Measurements from ENCODE around the genes C1orf226 and UHMK1.

- PRO-cap, result no peak
- RAMPAGE, long total RNA, result no peak
These were observed 8.1 kb downstream of the FCGR2A start for GRCh38 chr1:161513030-161514159.

DNA sequence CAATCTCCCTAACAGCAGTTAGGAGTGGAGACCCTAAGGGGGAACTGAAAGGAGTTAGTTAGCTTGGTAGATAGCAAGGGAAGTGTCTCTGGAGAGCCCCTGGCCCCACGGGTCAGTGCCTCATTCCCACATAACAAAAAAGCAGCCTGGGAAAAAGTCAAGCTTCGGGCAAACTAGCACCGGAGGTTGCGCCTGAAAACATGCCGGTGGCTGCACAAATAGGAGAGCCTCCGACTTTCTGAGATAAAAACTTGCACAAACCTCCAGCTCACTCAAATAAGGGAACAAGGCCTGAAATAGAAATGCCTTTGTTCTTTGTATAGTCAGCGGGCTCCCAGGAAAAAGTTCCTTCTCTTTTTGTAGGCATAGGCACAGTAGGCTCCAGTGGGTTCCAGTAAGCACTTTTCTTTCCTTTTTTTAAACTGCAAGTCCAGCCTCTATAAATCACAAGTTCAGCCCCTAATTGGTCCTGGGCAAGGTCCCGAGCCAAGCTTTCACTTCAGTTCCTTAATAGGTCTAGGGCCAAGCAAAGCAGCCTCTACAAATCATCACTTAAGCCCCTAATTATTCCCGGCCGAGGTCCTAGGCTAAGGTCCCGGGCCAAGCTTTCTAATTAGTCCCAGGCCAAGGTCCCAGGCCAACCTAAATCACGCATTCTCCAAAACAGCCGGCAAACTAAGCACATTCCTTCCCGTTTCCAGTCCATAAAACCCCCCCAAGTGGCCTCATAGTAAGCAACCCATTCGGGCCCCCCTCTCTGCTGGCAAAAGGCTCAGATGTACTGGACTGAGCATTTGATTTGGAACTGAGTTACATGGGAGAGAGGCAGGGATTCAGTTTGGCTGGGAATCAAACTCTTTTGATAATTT, 8.5 kb downstream of the HSPA6 start:
- PRO-cap, result no peak
- RAMPAGE, long total RNA, result no peak

GRCh38 chr1:161821009-161821211, 54.8 kb downstream of the ATF6 start:
- PRO-cap, result no peak
- RAMPAGE, long total RNA, result no peak

DNA sequence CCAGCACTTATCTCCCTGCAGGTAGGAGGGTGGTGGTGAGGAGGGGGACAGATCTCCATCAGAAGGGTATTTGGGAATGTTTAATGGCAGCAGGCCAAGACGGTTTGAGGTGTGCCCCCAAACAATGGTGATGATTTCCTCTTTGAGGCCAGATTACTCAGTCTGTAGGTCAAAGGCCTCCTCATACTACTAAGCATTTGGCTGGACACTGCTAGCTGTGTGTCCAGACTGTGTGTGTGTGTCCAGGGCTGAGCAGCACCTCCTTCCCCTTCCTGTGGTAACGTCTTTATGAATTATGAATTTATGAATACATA, 19.1 kb downstream of the NOS1AP start:
- PRO-cap, result no peak
- RAMPAGE, long total RNA, result no peak

GRCh38 chr1:162168080-162168613, 98.7 kb downstream of the NOS1AP start:
- PRO-cap, result no peak
- RAMPAGE, long total RNA, result no peak

DNA sequence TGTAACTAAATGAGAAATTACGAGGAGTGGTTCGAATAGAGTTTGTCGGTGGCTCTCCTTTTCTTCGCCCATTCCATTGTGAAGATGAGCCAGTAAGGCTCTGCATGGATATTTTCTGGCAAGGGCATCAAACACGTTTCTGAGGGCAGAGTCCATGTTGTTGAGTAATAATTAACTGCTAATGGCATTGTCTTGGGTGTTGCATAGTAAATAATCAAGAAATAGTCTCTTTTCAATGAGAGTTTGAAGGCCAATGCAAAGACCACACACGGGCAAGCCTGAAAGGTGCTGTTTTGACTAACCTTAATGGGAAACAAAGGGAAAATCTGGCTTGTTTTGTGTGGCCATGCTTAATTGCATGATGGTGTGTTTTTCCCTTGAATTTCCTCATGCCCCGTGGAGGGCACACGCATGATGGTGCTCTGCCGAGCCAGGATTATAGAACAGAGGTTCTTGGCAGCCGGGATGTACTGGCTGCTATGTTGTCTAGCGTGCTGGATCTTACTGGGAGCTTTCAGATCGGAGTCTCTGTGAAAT, 127.5 kb downstream of the NOS1AP start:
- PRO-cap, result no peak
- RAMPAGE, long total RNA, result no peak

DNA sequence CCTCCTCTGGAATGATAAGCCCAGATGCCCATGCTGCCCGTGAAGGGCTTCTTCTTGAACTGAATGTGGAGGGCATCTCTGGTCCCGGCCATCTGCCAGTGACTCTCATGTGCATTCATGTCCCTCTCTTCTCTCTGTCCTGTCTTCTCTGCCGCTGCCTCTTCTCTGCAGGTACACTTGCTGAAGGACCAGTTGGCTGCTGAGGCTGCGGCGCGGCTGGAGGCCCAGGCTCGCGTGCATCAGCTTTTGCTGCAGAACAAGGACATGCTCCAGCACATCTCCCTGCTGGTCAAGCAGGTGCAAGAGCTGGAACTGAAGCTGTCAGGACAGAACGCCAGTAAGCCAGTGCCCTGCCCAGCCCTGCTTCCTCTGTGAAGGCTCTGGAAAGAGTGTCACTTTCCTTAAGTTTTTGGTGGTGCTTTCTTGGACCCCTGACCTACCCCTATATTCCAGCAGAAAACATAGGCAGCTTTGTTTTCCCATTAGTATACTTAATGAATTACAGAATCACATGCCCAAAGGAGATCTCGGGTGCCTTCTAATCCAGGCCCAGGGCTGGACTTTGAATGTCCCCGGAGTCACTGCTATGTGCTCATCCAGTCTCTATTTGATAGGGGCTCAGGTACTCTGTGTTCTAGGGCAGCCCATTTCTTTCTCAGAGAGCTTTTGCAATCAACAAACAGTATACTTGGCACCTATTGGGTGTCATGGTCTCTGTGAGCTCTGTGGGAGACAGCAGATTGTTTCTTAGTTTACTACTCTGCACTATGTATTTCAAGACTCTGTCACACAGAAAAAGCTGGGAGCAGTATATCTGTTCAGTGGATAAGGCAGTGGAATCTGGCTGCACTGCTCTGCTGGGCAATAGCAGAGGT, 11.2 kb downstream of the SPATA46 start:
- PRO-cap, result no peak
- RAMPAGE, long total RNA, result no peak

DNA sequence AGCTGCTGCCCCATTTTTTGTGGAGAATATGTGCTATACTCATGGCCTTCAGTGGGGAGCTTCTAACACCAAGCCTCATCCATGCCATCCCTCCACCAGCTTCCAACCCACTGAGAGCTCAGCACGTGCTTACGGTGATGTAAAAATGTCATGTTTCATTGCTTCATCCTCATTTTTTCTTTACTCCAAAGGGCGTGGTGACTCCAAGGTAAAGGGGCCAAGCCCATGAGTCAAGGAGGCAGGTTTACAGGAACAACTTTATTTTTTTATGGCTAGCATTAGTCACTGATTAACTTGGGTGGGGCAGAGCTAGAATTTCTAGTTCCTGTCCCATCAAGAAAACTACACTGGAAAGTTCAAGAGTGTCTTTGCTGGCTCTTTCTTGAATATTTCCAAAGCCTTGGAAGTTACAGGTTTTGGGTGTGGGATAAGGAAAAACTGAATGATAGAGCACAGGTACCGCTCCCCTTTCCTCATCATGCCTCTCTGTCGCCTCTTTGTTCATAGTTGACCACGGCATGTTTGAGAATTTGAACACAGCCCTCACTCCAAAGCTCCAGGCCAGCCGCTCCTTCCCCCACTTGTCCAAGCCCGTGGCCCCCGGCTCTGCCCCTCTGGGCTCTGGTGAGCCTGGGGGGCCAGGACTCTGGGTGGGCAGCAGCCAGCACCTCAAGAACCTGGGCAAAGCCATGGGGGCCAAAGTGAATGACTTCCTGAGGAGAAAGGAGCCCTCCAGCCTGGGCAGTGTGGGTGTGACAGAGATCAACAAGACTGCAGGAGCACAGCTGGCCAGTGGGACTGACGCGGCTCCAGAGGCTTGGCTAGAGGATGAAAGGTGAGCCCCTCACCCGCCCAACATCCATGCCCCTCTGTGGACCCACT, at the start of gene C1orf226:
C1orf226 (plus strand) TSS at position 345 of the 882 bp plus-strand sequence.
- PRO-cap, result no peak
- RAMPAGE, long total RNA, result no peak

- PRO-cap, result no peak
- RAMPAGE, long total RNA, result no peak
These were observed at the start of gene UHMK1 for GRCh38 chr1:162497464-162497930. Gene UHMK1 (plus strand): TSS chr1:162497818.

DNA sequence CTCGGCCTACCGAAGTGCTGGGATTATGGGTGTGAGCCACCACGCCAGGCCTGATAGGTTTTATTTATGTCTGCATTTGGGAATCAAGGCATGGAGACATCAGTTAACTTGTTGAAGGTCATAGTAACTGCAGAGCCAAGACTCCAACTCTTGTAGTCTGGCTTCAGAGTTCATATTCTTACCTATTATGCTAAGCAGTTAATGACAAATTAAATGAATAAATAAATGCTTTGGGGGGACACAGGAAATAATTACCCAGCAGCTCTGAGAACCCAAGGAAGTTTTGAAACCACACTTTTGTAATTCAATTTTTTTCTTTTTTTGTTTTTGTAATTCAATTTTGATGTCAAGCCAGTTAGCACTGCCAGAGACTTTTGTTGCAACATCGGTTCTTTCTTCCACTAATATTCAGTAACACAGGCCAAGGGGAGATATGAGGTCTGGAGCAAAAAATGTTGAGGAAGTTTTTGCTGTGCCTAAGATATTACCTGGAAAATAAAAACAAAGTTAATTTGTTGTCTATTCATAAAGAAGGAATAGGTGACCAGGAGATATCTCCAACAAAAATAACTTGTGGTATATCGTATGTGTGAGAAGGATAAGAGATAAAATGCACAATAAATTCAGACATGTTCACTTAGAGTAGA, 9.2 kb upstream of the UAP1 start:
- PRO-cap, result no peak
- RAMPAGE, long total RNA, result no peak

DNA sequence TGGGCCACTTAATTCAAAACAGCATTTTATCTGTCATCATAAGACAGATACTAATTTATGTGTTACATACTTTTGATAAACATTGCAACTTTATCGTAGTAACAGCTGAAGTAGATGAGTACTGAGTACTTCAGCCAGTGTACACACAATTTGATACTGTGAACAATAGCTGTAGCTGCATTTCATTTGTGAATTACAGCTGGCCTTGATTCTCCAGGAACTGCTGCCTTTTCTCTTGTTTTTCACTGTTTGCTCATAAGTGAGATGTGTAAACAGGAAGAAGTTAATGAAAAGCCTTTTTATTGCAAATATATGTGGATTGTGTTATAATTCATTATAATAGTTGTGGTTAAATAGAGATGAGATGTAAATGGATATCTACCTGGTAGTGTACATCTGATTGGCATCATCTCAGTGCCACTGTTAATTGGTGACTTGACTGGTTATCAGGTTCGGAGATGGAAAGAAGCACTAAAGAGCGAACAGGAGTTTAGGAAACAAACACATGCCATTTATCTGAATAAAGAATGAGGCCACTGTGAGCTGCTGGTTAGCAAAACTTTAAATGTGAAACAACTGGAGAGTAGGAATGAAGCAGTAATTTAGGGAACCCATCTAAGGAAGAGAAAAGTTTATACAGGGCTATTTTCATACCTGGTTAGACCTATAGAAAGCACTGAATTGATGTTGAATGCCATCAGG, 10.4 kb downstream of the UAP1 start:
- PRO-cap, result no peak
- RAMPAGE, long total RNA, result no peak

DNA sequence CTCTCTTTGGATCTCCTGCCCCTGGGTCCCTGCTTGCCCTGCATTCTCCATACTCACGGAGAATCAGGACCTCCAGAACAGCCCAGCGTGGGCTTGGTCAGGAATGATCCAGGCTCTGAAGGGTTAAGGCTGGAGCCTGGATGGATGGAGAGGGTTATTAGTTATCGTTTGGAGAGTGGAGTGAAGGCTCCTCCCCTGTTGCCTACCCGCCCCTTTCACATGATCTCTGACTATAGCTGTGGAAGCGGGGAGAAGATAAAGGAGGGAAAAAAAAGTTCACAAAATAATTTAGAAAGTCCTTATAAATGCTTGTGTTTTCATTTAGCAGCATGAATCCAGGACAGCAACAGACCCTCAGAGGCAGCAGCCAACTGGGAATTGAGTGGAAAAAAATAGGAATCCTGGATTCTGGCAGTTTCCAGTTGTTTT, 762 bp upstream of the DDR2 start:
- PRO-cap, result no peak
- RAMPAGE, long total RNA, result no peak

GRCh38 chr1:162703675-162703971, 71.4 kb downstream of the DDR2 start:
- PRO-cap, result no peak
- RAMPAGE, long total RNA, result no peak

DNA sequence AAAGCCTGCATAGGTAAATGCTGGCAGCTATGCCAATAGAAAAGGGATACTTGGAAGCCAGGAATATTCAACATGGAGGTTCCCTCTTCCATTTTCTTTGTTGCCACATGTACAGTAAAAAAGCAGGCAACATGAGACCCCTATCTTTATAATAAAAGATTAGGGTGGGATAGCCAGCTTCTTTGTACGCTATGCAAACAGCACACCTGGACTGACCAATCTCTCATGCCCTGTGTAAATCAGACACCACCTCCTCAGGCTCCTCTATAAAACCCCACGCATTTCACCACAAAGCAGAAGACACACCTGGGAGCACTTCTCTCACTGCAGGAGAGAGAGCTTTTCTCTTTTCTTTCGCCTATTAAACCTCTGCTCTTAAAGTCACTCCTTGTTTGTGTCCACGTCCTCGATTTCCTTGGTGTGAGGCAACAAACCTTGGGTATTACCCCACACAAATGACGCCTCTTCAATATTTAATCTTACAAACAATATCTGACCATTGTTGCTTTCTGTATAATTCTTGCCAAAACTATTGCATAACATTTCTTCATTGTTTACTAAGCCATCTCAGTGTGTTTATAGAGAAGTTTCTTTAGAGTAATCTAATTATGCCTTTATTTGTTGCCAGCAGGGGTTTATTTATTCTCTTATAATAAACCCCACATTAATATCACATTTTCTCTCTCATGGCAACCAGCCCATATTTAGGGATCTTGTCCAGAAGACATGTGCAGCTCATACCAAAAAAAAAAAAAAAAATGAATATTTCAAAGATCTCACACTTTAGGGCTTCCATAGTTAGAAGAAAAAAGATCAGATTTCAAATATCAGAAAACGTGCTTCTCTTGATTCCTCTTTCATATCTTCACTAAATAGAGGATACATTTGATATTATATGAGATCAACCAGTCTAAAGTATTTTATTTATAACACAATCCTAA, 31.6 kb upstream of the NUF2 start:
- PRO-cap, result no peak
- RAMPAGE, long total RNA, result no peak

GRCh38 chr1:164356639-164356894, 202.4 kb upstream of the PBX1 start:
- PRO-cap, result no peak
- RAMPAGE, long total RNA, result no peak

DNA sequence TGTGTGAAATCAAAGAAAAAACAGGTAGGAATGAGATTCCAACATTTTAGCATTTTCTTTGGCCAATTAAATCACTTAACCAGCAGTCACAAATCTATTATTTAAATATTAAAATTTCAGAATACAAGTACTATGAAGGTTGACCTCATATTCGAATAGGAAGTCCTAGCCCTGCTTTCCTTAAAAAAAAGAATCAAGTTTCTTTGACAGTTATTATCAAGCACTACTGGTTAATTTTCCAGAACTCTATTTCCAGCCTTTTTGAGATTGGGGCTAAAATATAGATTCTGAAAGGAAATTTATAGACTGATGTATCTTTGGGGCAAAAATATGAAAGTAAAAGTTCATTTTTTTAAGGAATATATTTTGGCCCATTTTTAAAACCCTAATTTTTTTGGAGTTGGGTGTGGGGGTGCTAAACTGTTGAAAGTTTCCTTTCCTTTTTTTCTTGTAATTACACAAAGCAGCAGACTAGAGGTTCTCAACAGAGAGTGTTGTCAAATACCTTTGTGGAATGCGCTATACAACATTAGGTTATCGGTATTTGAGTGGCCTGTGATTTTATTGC, 4.4 kb downstream of the PBX1 start:
- PRO-cap, result no peak
- RAMPAGE, long total RNA, result no peak

DNA sequence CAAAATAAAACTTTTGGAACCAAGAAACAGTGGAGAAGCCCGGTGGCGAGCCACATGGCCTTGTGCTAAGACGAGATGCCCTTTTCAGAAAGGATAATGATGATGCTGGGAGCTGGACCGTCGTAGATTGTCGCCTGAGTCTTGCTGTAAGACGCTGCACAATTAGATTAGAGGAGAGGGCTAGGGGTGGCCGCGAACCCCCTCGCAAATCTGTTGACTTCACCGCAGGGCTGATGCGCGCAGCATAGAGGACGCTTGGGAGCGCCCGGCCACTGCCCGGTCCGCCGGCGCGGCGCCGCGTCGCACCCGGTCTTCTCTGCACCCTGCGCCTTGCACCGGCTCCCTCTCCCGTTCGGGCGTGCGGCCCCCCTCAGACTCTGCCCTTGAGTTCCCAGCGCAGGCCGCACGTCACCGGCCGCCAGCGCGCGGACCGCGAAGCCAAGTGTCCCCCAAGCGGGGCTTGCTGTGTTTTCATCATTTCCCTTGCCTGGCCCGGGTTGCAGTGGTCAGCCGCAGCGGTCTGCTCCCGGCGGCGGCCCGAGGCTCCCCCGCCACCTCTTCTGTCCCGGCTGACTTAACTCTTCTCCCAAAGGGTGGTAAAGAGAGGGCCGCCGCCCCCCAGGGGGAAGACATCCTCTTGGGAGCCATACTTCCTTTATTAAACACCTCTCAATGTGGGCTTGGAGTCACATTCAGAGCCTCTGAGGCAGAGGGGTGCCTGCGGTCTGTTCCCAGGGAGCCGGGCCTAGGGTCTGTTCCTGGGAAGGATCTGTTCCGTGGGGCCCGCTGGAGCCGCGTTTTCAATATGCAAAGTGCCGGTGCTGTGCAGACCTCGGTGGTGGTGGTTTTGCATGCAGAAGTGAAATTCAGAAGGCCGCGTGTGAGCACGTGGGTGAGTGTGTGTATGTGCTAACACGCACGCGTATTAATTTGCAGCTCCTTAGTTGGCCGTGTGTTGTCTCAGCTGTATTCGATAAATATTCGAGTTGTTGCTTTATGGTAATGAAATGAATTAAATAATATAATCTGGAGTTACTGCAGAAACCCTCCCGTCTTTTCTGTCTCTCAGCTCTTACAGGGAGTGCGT, 17.5 kb downstream of the PBX1 start:
- PRO-cap, result no peak
- RAMPAGE, long total RNA, result no peak

GRCh38 chr1:164590020-164591130, 31.4 kb downstream of the PBX1 start:
- PRO-cap, result no peak
- RAMPAGE, long total RNA, result no peak

- PRO-cap, result no peak
- RAMPAGE, long total RNA, result no peak
These were observed 40.4 kb downstream of the PBX1 start for GRCh38 chr1:164599288-164599946.

DNA sequence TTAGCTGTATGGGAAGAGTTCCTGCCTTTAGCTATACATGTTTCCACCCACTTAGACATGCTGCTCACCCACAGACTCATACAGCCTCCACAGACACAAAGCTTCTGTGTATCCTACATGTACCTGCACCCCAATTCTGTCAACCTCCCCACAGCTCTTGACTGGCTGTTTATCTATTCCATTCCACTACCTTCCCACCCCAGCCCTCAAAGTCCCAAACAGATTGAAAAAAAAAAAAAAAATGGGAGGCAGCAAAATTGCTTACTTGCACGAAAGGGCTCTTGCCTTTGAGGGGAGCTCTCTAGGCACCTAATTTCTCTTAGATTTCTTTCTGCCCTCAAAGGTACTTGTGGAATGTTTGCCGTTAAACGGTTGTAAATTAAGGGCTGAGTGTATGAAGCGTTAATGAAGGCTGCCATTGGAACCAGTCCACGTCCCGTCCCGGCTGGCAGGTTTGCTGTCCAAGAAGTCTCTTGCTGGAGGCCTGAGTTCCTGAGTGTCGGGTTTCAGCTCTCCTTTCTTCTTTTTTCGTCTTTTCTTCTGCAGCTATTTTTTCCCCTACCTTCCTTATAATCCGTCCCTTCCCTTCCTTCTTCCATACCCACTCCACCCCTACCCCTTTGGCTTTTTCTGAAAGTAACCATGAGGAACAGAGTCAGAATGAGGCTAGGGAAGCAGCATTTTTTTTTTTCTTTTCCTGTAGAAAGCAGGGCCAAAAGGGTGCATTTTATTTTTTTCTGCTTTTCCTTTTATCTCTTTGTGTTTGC, 43.7 kb downstream of the PBX1 start:
- PRO-cap, result no peak
- RAMPAGE, long total RNA, result no peak